Epithelial cell of proximal tubule (primary cell): ENCODE results near the genes CHD9NB, CES1 and GNAO1.

DNA sequence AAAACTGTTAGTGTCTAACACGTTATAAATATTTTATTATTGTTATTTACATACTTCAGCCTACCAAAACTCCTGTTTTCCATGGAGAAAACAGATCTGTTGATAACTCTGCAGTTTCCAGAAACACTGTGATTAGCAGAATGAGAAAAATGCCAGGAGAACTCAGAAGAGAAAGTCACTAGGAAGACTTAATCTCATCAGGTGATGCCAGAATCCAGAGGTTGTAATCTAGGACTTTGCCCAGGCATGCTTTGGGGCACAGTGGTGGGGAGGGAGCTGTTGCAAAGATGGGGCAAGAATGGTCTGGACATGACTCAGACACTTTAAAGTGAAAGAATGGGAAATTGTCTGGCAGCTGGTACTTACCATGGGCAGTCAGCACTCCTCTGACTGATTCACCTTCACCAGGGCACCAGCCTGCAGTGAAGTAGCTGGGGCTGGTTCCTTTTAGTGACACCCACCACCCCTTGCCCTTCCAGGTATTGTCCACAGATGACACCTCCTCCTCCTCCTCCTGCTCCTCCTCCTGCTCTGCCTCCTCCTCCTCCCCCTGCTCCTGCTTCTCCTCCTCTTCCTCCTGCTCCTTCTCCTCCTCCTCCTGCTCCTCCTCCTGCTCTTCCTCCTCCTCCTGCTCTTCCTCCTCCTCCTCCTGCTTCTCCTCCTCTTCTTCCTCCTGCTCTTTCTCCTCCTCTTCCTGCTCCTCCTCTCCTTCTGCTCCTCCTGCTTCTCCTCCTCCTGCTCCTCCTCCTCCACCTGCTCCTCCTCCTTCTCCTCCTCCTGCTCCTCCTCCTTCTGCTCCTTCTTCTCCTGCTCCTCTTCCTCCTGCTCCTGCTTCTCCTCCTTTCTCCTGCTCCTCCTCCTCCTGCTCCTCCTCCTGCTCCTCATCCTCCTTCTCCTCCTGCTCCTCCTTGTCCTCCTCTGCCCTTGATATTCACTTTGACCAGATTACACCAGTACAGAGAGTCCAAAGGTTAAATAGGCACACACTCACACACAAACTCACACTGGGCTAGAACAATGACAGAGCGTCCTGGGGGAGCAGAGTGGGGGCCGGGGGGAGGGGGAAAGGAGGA lies at the start of gene CHD9NB:
Gene CHD9NB, minus strand, starts transcription at position 503 of the 1,073 bp plus-strand sequence.
- RAMPAGE, long total RNA = no peak
- RRBS = no CpG with 5 or more reads among the region's 3 CpGs

DNA sequence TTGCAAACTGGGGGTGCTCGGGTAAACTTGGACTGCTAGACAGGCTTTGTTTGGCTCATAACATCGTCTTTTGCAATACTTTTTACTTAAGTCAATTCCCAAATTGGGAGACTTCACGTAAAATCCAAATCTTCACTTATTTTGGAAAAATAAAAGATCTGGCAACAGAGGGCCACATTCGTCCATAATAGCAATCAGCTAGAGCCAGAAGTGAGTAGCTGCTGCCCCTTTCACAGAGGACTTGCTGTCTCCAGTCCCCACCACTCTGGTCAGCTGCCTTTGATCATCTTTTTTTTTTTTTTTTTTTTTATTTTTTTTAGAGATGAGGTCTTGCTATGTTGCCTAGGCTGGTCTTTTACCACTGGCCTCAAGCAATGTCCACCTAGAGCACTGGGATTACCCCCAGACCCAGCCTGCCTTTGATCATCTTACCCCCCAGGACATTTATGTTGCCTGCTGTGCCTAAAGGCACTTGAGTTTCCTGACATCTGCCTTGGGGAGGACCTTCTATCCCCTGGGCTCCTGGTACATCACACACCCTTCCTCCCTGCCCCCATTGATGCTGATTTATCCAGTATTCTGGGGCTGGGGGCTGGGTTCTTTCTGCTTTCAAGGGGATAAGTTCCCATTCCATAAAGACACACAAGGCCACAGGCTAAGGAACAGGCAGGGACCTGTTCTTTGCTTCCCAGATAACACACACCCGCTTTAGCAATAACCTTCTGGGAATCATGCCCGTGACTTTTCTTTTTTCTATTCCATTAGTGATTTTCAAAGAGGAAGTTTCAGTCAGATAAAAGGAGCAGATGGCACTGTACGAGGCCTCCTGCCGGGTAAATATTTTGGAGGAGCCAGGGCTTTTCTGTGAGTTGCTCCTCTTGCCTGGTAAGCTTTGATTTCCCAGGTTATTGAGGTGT lies 30.4 kb downstream of the CHD9 start:
- RAMPAGE, long total RNA = no peak
- RRBS = no CpG with 5 or more reads among the region's 8 CpGs

GRCh38 chr16:53456581-53457027 lies 22.3 kb downstream of the RBL2 start:
- RAMPAGE, long total RNA = no peak
- RRBS = no CpG with 5 or more reads among the region's 2 CpGs

GRCh38 chr16:53509772-53510809 lies 7.1 kb upstream of the AKTIP start:
- RAMPAGE, long total RNA = no peak
- RRBS = 12% methylated on average over 4 of the region's 31 CpGs

DNA sequence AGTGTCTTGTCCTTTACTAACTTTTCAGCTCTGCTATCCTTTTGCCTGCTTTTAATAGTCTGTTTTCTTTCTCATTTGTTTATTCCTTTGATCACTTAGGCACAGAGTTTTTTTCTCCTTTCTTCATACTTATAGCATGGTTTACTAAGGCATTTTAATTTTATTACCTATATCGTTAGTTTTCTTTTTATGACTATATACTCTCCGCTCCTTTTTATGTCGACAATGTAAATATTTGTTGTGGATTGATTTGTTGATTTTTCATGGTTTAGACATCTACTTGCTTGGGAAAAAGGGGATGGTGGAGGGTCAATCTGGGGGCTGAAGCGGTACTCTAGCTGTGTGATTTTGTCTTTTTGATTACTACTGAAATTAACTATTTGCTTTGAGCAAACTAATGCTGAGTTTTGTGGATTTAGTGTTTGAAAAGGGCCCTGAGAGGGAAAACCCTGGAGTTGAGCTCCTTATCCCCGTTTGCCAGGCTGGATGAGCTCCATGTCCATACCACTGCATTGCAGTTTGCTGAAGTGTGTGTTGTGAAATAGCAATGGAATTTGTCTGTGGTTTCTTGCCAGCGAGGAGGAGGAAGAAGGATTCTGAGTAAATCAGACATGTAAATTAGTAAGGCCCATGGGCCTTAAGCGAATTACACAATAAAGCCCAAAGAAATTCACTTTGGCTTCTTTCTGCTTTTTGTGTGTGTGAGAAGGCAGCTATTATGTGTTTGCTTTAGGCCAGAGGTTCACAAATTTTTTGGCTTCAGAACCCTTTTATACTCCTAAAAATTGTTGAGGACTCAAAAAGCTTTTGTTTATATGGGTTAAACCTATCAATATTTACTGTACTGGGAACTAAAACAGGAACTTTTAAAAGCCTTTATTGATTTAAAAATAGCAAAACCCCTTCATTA lies 72.0 kb downstream of the FTO start:
- RAMPAGE, long total RNA = no peak
- RRBS = no CpG with 5 or more reads among the region's 7 CpGs

DNA sequence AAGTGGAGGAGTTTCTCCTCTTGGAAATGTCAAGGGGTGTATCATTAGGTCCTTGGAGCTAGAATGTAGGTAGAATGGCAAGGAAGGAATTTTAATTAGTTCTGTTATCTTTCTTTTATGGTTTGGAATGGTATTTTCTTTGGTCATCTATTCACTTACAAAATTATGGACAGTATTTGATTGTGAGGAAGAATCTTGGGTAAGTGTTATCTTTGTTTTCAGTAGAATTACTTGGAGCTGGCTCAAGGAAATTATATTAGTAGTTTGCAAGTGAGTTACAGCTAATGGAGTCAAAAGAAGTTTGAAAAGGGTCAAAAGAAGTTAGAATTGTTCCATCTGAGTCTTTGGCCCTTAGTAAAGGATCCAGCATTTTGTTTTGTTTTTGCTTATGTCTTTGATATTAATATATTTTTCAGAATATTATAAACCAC lies 88.9 kb downstream of the FTO start:
- RAMPAGE, long total RNA = no peak

DNA sequence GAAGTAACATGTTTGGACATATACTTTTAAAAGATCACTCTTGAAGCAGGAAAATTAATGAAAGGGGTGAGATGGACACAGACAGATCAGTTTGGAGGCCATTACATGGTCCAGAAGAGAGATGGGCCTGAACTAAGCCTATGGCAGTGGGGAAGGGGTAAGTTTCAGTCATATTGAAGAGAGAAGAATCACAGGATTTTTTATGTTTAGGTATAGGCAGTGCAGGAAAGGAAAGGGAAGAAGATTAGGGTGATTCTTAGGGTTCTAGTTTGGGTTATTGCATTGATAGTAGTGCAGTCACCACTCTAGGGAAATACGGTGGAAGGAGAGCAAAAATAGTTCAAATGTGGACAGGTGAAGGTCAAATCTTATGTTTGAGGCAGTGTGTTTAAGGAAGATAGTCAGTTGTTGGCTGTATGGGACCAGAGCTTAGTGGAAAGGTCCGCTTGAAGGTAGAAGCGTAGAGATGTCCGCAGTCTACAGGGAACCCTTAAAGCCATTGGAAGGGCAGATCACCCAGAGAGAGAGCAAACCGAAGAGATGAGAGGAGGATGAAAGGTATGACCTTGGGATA lies 223.2 kb downstream of the FTO start:
- RAMPAGE, long total RNA = no peak
- RRBS = no CpG with 5 or more reads among the region's 5 CpGs

DNA sequence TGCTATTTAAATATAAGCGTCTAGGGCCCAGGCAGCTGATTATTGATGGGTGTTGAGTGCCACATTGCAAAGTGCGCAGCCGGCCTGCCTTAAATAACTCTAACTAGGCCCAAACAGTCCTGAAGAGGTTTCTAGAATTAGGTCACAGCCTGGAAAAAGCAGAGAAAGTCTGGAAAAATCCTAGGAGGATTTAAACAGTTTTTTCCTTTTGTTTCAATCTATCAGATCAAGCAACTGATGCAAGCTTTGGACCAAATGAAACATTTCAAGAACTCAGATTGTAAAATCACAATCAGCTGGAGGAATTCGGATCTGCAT lies 46.3 kb downstream of the IRX3 start:
- RAMPAGE, long total RNA = no peak
- RRBS = no CpG with 5 or more reads among the region's 4 CpGs

DNA sequence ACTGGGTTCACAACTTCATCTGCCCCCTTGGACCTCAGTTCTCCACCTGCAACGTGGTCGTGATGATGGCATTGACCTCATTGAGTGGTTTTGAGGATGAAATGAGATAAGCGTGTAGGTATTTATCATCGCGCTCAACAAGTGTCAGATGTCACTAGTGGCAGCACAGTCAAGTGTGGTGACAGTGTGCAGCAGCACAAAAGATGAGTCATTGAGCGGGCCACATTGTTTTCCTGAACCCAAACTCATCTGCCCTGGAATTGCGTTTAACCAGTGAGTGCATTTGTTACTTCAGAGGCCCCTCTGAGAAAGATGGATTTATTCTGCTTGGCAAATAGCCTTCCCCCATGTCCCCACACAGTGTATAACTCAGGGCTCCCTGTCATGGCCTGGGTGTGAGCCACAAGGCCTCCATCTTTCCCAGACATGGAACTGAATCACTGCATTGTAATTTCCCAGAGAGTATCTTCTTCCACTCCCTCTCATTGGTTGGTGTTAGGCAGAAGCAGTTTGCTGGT lies 20.9 kb downstream of the IRX3 start:
- RAMPAGE, long total RNA = no peak
- RRBS = no CpG with 5 or more reads among the region's 7 CpGs

GRCh38 chr16:54277850-54278908 lies 8.4 kb downstream of the IRX3 start:
- RAMPAGE, long total RNA = no peak
- RRBS = no CpG with 5 or more reads among the region's 18 CpGs

DNA sequence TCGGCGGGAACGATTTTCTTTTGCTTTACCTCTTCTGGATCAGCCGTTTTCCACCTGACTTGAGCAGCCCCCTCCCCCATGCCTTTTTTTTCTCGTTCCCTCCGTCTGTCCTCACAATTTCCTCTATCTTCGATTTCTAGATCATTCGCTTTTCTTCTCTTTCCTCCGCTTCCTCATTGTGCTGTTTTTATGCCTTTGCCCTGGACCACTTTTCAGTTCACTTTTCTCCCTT lies 4.0 kb upstream of the IRX3 start:
- RAMPAGE, long total RNA = no peak
- RRBS = no CpG with 5 or more reads among the region's 9 CpGs

DNA sequence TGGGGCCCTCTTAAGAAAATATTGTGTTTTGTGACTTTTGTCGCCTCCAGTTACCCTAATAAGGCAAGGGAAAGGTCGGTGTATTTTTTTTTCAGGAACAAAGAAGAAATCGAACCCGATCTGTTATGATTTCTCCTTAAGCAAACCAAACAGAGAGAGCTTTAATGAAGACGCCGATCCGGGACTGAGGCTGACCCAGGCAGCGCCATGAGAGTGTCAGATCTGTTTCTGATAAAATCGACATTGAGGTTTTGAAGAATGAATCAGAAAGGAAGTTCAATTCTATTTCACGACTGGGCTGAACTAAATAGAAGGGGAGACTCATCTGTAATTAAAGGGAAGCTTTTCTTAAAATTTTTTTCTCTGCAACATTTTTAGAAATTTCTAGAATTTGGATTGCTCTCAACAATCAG lies 144.7 kb upstream of the IRX3 start:
- RAMPAGE, long total RNA = no peak
- RRBS = no CpG with 5 or more reads among the region's 10 CpGs

GRCh38 chr16:54936172-54936467 lies 5.5 kb downstream of the IRX5 start:
- RAMPAGE, long total RNA = no peak
- RRBS = 10% methylated on average over 9 of the region's 18 CpGs

- RAMPAGE, long total RNA = no peak
- RRBS = 15% methylated on average over 17 of the region's 45 CpGs
Measured at GRCh38 chr16:54937065-54937813, 6.6 kb downstream of the IRX5 start.

DNA sequence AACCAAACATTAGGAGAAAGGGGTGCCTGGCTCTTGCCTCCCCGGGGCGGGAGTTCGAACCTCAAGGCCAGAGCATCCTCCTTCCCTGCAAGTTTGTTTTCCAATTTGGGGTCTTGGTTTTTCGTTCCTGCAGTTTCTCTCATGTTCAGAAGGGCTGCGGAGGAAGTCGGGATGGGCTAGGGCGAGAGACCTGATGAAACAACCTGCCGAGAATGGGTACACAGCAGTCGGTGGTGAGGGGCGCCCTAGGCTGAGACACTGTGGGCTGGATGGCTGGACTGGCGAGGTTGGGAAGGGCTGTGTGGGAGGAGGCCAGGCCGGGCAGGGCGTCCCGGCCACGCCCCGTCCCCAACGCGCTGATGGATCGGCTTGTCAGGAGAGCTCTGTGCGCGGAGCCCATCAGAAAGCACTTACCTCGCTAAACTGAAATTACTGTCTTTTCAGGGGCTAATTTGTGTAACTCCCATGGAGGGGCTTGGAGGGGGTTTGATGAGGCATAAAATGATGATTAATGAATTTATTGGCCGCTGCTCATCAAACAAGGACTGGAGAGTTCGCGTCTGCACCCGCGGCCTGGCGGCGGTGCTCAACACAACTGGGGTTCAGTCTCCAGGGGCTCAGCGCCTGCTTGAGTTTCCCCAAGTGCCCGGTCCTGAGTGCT lies 8.9 kb downstream of the IRX5 start:
- RAMPAGE, long total RNA = no peak
- RRBS = no CpG with 5 or more reads among the region's 31 CpGs

DNA sequence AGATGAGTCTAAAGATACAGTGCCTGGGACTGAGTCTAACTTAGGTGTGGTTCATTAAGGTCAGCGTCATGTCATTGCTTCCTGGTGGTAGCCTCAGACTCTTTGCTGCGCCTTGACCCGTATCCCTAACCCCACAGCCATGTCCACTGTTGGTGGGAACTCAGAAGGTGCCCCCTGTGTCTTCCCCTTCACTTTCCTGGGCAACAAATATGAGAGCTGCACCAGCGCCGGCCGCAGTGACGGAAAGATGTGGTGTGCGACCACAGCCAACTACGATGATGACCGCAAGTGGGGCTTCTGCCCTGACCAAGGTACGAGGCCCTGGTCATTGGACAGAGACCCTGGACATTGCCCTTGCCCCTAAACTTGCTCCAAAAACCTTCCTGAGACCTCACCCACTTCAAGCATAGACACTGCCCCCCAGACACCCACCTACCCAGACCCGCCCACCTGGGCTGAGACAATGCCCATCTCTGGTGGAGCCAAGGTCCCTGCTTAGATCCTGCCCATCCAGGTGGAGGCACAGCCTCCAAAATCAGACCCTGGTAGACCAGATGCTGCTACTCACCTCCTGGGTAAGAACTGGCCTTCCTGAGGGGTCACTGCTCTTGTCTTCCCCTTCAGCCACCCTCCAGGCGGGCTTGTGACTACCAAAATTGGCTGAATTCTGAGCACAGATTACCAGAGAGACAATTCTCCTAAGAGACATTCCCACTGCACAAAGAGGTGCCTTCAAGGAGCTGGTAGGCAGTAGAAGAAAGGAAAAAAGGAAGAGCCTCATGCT lies 10.7 kb downstream of the MMP2 start:
- RAMPAGE, long total RNA = no peak
- RRBS = no CpG with 5 or more reads among the region's 13 CpGs

GRCh38 chr16:55832285-55833436 lies at the start of gene CES1:
CES1 (minus strand) TSS chr16:55833096.
- RAMPAGE, long total RNA = no peak
- RRBS = 42% methylated on average over 12 of the region's 46 CpGs

DNA sequence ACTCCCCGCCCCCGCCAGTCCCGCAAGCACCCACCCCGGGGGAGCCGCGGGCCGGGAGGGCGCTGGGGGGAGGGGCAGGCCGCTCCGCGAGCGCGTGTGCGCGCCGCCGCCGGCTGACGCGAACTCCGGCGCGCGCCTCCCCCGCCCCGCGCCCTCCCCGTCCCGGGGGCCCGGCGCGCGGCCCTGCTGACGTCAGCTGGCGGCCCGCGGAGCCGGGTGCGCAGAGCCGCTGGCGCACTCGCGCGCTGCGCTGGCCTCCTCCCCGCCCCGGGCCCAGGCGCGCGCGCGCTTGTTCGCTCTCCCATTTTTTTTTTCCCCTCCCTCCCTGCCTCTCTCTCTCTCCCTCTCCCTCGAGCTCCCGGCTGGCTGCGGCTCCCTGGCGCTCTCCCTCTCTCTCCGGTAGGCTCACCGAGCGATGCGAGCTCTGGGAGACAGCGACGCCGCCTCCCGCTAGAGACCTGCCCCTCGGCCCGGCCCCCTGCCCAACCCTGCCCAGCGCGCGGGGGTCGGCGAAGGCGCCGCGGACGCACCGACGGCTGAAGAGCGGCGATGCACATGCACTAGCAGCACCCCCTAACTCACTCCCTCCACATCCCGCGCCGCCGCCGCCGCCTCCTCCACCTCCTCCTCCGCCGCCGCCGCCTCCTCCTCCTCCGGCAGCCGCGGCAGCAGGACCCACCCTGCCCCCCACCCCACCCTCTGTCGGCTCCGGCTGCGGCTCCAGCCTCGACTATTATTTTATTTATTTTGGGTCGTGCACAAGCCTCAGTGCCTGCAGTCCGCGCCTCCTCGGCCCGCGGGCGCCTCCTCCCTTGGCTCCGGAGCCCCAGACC lies at the start of gene GNAO1:
Gene GNAO1, plus strand, starts transcription at position 336 of the 833 bp plus-strand sequence.
- RAMPAGE, long total RNA = no peak
- RRBS = 2% methylated on average over 74 of the region's 105 CpGs

DNA sequence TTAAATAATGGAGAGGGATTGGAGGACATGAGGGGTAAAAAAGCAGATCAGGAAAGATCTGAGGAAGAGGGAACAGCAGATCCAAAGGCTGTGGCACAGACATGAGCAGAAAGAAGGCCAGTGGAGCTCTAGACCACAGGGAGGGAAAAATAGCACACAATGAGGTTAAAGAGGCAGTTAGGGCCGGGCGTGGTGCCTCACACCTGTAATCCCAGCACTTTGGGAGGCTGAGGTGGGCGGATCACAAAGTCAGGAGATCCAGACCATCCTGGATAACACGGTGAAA lies 14.5 kb downstream of the GNAO1 start:
- RAMPAGE, long total RNA = no peak
- RRBS = no CpG with 5 or more reads among the region's 4 CpGs

- RAMPAGE, long total RNA = no peak
- RRBS = no CpG with 5 or more reads among the region's 9 CpGs
Measured at GRCh38 chr16:56368906-56369802, 56.2 kb downstream of the AMFR start.